HT-29 (cell line): ENCODE data around the genes HNRNPCL1 and LRRC38.

GRCh38 chr1:12177150-12178476 is 10.8 kb downstream of the TNFRSF1B start:
- RAMPAGE, long total RNA, result no peak

GRCh38 chr1:12474855-12475360 is 143.1 kb downstream of the DHRS3 start:
- RAMPAGE, long total RNA, result no peak

DNA sequence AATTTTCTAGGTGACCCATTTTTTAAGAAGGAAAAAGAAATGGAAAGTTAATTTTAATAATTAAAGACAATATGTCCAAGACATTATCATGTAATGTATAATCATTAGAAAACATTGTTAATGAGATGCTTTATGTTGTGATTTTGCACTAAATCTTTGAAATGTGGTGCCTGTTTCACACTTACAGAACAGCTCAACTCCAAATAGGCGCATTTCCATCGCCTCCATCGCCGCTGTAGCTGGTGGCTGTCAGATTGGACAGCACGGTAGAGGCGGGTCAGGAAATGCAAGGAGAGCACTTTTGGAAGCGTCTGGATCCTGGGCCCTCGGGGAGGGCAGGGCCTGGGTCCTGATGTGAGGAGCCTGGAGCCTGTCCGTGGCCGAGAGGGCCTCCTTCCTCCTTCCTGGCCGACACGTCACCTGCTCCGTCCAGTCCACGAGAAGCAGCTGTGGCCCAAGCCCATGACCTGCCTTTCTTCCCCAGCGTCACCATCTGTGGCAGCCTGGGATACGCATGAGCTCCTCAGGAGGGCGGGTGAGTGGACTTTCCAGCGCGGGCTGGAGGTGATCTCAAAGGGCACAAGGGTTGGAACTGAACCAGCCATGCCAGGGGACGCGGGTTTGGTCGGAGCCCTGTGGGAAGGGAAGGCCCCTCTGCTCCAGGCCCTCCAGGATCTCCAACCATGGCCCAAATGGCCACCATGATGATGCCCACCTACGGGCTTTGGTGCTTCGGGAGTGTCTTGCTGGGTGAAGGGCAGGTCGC is 90.6 kb downstream of the DHRS3 start:
- RAMPAGE, long total RNA, result no peak

DNA sequence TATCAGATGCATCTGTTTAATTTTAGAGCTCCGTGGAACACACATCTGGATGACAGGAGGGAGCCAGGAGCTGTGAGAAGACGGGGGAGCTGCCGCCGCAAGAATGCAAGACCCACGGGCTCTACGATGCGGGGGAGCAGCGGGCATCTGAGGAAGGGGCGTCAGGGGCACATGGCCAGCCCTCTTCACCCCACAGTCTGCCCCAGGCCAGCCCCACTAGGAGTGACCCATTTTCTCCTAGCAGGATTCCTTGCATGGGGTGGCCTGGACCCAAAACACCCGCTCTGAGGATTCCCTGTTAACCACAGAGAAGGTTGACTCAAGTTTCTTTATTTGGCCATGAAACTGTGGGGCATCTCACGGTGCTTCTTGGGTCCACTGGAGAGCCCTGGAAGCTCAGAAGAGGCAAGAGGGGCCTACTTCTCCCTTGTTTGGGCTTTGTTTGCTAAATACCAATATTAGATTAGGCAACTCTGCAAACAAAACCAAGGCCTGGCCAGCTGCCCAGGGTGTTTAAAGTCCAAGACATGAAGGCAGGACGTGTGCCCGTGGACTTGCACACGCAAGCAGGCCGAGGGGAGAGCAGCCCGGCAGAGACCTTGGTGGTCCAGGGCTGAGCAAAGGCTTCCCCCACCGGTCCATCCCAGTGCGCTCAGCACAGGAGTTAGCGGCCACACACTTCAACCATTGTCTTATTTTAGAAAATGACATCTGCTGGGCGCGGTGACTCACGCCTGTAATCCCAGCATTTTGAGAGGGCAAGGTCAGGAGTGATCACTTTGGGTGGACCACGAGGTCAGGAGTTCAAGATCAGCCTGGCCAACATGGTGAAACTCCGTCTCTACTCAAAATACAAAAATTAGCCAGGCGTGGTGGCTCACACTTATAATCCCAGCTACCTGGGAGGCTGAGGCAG is 89.7 kb downstream of the DHRS3 start:
- RAMPAGE, long total RNA, result no peak

DNA sequence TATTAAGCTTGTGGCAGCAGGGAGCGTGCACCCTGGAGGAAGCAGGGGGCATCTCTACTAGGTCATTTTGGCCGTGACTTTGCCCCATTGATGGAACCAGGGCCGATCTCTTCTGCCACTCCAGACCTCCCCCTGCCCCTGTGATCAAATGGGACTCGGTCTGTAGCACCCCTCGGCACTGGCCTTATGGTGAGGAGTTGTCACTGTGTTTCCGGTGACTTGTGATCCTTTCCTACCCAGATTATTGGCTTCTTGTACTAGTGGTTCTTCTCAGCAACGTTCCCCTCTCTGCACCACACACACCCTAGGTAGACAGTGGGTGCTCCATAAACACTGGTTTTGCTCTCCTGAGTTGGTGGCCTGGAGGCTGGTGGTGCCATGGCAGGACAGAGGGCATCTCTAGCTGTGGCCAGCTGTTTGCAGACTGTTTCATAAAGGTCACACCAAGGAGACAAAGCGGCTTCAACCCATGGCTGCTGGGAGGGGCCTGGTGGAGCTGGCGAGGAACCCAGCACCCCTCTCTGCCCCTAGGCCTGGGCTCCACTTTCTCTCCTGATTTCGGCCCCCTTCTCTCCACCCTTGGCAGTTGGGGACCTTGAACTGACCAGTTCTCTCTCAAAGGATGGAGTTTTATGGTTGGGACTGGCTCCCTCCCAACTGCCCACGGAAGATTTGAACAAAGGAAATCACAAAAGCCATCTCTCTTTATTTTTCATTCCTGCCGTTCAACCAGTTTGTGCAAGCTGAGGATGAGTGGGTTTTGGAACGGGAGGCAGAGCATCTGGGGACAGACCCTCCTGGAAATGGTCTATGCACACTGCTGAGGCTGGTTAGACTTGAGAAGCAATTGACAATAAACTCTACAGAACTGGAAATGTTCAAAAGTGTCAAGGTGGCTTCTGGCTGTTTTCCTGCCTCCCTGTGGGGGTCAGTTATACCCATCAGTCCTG is 50.5 kb downstream of the DHRS3 start:
- RAMPAGE, long total RNA, result no peak

- RAMPAGE, long total RNA, result no peak
Measured at GRCh38 chr1:12578496-12579232, 39.3 kb downstream of the DHRS3 start.

- RAMPAGE, long total RNA, result no peak
Measured at GRCh38 chr1:12590958-12591899, 26.8 kb downstream of the DHRS3 start.

DNA sequence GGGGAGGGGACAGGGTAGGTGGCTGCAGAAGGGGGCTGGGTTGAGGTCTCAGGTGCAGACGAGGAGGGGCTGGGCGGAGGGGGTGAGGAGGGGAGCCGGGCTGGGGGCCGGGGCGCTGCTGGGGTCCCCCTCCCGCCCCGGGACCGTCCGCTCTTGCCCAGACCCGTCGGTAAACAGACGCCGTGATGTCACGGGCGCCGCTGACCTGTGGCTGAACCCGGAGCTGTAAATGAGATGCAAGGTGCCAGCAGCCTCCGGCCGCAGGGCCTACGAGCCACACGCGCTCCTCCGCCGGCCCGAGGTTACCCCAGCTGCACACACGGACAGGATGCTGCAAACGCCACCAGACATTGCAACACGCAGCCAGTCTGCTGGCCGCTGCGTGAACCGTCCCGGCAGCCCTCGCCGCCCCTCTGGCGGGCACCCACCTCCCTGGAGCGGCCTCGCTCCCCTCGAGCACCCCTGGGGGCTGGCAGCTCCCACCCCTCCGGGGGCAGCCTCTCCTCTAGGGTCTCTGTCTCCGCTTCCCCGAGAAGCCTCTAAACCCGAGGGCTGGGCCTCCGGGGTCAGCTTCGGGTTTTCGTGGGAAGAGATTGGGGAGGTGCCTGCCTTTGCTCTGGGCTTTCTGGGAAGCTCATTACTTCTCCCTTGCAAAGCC is 22.1 kb downstream of the DHRS3 start:
- RAMPAGE, long total RNA, result no peak

DNA sequence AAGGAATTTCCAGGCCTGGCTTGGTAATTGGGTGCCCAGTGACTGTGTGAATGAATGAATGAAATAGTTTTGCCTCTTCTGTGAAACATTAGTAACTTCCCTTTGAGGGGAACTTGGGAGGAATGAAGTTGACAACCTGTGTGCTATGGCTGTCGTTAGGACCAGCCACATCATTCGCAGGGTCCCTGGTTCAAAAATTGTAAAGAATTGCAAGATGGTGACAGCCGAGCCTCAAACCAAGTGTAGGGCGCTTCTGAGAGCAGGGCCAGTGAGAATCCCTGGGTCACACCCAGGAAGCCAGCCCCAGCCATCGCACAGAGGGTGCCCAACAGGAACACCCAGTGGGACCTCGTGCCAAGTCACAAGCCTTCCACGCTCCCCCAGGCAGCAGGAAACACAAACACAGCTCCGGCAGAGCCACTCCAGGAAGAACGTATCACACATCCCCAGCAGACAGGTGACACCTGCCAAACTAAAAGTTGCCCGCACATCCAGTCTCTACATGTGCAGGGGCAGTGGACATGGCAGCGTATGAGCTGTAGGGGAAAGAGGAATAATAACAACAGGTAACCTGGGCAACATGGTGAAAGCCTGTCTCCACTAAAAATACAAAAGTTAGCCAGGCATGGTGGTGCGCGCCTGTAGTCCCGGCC is 20.3 kb downstream of the DHRS3 start:
- RAMPAGE, long total RNA, result no peak

- RAMPAGE, long total RNA, result no peak
Measured at GRCh38 chr1:12601249-12601621, 16.8 kb downstream of the DHRS3 start.

- RAMPAGE, long total RNA, result no peak
Measured at GRCh38 chr1:12608987-12609594, 8.9 kb downstream of the DHRS3 start.

DNA sequence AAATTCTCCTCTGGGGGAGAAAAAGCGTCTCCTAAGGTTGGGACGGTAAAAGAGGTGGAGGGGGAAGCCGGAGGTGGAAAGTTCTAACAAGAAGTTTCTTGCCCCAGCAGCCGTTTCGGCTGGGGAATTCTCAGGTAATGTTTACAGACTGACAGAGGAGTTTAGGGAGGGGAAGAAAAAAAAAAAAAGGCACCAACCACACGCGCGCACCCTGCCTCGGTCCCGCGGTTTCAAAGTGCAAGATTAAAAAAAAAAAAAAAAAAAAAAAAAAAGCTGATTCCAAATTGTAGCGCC is 519 bp downstream of the DHRS3 start:
- RAMPAGE, long total RNA, result no peak

- RAMPAGE, long total RNA, result no peak
Measured at GRCh38 chr1:12634051-12634507, 9.8 kb upstream of the AADACL4 start.

- RAMPAGE, long total RNA, result no peak
Measured at GRCh38 chr1:12848607-12849037, at the start of gene HNRNPCL1. Gene HNRNPCL1 (minus strand): TSS chr1:12848720.

GRCh38 chr1:13456709-13457533 is 46.7 kb downstream of the PRAMEF20 start:
- RAMPAGE, long total RNA, result no peak

DNA sequence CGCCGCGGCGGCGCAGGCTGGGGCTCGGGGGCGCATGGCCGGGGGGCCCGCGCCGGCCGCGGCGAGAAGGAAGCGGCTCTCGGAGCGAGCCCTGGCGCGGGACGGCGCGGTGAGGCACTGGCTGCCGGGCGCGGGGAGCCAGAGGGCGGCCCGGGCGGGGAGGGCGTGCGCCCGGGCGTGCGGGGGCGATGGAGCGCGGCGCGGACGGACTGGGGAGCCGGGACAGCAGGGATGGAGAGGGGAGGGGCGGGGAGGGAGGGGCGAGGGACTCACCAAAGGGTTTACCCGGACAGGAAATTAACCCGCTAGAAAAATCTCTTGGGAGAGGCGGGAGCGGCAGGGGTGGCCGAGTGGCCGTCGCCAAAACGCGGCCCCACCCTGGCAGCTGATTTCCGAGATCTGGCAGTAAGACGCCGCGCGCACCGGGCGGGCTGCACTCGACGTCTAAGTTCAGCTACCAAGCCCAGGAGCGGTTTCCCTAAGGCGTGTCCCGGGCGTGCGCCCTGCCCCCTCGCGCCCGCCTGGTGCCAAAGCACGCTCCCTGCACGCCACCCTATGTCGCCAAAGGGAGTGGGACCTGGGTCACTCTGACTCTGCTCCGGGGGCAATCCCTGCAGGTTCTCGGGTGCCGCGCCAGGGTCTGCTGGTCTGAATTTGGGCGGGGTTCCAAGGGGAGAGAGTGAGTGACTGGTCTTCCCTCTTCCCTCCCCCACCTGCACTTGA is at the start of gene LRRC38:
LRRC38 (minus strand) TSS at position 446 of the 723 bp plus-strand sequence.
- RAMPAGE, long total RNA, result no peak

DNA sequence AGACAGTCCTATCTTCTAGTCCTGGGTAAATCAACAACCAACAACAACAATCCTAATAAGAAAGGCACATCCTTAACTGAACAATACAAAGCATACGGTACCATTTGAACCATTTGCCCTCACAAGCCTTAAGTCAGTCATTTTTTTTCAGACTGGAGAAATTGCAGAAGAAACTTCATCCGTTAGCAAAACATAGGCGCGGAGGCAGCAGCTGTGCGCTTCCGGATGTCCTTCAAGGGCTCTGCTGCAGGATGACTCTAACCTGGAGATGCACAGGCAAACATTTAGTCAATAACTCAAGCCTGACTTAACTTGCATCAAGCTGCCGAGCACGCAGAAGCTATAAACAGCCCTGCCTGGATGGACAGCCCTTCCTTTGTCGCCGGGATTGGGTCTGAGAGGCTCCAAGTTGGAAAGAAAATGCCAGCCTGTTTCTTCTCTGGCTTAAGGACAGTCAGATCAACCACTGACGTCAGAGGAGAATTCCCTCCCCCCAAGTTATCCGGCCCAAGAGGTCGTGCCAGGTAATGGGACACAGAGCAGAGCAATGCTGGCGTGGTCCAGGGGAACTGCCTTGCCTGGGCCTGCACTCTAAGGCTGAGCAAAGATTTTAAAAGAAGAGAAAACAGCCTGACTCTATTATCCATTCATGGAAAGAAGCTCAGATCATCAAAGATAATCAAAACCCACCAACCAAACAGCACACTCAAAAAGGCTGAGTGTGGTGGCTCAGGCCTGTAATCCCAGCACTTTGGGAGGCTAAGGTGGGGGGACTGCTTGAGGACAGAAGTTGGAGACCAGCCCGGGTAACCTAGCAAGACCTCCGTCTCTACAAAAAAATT is 27.1 kb upstream of the LRRC38 start:
- RAMPAGE, long total RNA, result no peak

DNA sequence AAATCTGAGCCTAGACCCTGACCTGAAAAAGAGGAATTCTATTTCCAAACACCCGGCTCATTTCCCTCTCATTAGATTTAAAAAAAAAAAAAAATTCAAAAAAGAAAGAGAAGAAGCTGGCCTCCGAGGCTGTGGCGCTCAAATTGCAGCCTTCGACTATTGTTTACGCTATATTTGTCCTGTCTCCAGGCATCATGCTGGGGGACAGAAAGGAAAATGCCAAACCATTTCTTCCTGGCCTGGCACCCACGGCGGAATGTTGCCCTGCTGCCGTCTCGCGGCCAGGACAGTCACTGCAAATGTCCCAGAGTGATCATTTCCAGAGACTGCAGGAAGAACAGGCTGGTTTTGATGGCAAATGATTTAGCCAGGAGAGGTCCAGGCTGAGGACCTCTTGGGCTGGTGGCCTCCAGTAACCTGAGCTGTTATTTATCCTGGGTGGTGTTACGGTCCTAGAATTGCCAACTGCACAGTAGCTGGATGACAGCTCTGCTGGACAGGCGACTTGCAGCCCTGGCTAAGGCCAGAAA is 30.1 kb upstream of the LRRC38 start:
- RAMPAGE, long total RNA, result no peak

GRCh38 chr1:13699347-13699877 is 576 bp upstream of the PRDM2 start:
- RAMPAGE, long total RNA, result no peak

- RAMPAGE, long total RNA, result start-site peak on the plus strand at chr1:13749372-13749435, 16 and 12 reads in 2 replicates
Measured at GRCh38 chr1:13748620-13749513, 48.9 kb downstream of the PRDM2 start.